Smooth muscle cell (in vitro differentiated cells): ENCODE measurements around a stretch of chr1.

DNA sequence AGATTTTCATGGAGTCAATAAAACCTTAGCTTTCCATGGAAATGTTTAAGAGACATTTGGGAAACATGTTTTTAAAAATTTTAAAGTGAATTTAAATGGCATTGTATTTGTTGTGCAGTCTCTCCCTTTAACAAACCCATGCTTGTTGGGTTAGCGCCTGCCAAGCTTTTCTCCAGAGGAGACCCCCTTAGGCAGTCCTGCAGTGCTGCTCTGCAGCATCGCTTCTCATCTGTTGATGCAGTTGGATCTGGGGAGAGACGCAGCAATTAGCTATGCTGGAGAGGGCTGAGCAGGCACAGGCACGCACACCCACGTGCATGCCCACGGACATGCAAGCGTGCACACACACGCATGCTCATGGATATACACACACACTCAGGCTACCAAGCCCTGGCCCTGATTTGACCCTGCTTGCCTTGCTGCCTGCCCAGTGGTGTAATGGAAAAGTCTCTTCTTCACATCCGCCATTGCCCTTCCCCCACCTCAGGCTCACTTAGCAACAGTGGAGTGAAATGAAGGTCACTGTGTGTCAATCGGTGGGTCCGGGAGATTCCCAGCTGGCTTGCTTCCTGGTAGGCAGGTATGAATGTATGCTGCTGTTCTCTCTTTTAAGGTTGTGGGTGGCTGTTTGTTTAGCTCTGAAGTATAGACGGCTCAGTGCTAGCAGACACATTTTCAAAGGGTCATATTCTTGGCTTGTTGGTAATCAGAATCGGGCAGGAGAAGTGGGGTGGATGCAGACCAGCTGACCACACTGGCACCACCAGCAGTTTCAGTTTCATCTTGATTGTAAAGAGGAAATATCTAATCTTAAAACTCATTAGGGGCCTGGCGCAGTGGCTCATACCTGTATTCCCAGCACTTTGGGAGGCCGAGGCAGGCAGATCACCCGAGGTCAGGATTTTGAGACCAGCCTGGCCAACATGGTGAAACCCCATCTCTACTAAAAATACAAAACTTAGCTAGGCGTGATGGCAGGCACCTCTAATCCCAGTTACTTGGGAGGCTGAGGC lies 9.6 kb downstream of the ATP1B1 start:
- RAMPAGE, long total RNA, result no peak

- RAMPAGE, long total RNA, result no peak
These were observed 41.9 kb downstream of the ATP1B1 start for GRCh38 chr1:169148349-169148923.

- RAMPAGE, long total RNA, result no peak
These were observed 5.8 kb downstream of the CCDC181 start for GRCh38 chr1:169421293-169422062.

DNA sequence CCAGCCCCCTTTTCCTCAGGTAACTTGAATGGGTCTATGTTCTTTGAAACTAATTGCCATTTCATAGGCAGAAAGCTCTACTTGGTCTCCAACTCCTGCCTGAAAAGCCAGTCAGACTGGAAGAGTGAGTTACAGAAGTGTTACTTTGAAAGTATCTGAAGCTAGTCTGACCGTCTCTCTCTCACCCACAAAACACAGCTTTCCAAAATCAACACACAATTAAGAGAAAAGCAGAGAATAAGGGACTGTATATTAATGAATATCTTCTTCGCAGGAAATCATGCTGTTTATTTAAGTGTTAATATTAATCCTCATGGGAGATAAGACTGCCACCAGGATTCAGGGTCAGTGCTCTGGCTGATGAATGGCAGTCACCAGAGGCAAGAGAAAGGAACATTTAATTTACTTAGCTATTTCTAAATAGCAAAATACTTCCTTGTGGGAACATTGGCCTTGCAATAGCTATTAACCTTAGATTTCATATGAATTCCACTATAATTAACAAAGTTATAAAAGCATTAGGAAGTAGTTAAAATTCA lies 2.2 kb downstream of the SCYL3 start:
- RAMPAGE, long total RNA, result no peak

- RAMPAGE, long total RNA, result no peak
These were observed 6.2 kb downstream of the GORAB start for GRCh38 chr1:170538019-170538731.

DNA sequence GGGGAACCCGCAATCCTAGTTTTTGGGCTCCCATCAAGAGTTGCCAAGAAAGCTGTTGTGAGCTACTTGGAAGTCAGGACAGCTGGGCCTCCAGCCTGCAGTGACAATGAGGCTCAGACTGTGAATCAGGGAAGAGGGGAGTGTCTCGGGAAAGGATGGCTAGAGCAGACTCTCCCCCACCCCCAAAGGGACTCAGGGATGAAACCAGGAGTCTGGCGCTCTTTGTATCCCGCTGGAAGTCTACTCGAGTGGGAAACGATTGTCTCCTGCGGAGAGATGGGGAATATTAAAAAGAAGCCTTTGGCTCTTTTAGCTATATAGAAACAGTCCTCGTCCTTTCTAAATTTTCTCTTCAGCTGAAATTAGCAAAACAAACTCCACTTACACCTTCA lies 3.5 kb downstream of the PRRX1 start:
- RAMPAGE, long total RNA, result no peak

DNA sequence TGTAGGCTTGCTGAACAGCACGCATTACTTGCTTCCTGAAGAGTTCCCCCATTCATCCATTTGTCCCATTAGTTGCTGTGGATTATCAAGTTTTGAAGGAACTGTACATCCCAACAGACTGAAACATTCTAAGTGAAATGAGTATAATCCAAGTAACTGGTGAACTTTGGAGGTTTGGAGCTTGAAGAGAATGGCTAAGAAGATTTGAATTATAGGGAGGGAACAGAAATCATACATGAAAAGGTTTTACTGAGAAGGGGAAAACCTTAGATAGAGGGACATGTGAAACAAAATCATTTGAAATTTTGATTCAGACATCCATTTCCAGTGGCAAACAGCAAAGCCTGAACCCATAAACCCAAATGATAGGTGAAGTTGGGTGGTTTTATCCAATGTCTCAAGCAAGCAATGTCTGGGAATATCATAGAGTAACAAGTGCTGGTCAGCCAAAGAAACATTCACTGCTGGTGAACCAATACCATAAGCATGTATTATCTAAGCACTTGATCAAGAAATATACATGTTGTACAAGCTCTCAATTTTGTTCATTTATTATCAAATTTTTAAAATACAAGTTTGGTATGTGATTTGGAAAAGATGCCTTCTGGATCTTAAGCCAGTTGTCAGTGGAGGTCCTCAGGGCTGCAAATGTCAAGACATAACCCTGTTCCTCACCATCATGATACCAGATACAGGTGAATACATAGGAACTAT lies 74.7 kb downstream of the PRRX1 start:
- RAMPAGE, long total RNA, result no peak

DNA sequence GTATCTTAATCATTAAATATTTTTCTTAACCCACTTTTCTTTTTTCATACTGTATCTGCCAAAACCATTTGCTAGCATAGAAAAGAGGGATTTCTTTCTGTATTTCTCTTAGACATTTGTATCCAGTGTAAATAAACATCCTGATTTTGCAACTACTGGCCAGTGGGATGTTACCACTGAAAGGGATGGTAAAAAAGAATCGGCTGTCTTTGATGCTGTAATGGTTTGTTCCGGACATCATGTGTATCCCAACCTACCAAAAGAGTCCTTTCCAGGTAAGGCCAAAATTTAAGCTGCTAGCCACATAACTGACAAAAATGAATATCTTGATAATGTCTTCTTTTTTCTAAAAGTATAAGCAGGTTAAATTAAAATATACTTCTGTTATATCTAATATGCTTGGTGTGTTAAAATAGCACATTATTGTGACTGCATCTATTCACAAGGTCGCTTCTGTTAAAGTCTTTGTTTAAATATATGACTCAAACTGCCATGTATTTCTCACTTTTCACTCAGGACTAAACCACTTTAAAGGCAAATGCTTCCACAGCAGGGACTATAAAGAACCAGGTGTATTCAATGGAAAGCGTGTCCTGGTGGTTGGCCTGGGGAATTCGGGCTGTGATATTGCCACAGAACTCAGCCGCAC lies 17.0 kb downstream of the FMO3 start:
- RAMPAGE, long total RNA, result no peak

- RAMPAGE, long total RNA, result no peak
These were observed 24.1 kb upstream of the FMO2 start for GRCh38 chr1:171160929-171161379.

- RAMPAGE, long total RNA, result no peak
These were observed 25.1 kb downstream of the FMO2 start for GRCh38 chr1:171210144-171210725.

GRCh38 chr1:171219332-171220534 lies 28.6 kb upstream of the FMO1 start:
- RAMPAGE, long total RNA, result no peak

DNA sequence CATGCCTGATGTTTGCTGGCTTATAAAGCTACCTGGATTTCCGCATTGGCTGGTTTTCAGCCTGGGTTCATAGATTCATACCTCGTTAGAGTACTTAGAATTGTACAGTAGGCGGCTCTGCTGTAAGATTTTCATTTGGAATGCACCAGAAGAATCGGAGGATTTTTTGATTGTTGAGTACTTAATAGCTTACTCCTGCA lies 1.2 kb downstream of the PRRC2C start:
- RAMPAGE, long total RNA, result no peak

GRCh38 chr1:171532196-171532994 lies 47.1 kb downstream of the PRRC2C start:
- RAMPAGE, long total RNA, result no peak

- RAMPAGE, long total RNA, result no peak
These were observed 7.4 kb downstream of the MYOC start for GRCh38 chr1:171644886-171645663.

DNA sequence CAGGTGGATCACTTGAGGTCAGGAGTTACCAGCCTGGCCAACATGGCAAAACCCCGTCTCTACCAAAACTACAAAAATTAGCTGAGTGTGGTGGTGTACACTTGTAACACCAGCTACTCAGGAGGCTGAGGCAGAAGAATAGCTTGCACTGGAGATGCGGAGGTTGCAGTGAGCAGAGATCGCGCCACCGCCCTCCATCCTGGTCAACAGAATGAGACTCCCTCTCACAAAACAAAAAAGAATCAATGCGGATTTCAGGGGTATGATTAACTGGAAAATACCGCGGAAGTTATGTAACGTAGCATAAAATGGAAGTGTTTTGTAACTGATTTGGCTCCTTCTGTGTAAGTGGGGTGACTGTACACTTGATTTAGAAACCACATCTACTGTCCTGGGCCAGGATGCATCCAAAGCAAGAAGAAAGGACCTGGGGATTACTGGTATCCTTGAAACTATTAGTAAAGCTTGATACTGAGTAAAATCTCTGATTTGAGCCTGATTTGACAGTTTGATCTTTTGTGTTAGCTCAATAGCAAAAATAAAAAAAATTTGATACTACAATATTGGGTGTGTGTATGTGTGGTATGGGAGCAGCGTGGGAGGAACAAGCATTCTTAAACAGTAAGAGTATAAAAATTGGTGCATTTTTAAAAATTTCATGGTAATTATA lies 3.1 kb upstream of the VAMP4 start:
- RAMPAGE, long total RNA, result no peak

DNA sequence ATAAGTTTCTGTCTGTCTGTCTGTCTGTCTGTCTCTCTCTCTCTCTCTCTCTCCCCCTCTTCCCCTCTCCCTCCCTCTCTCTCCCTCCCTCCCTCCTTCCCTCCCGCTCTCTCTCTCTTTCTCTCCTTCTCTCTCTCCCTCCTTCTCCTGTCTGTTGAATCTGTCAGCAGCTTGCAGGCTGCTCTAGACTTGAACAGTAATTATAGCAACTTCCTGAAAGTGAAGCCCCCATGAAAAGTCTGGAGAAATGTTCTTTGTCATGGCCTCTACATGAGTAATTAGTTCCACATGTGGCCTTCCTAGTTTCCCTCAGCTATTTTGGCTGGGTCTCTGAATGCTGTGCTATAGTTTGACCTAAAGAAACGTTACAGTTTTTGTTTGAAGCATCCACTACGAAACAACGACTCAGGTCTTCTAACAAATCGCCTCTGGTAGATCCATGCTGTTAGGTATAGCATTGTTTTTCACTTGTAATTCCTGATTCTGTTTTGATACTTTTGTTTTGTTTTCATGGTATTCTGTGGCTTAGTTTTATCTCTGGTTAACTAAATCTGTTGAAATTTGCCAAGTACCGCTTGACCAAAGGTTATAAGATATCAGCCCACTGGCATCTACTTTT lies 275.1 kb upstream of the C1orf105 start:
- RAMPAGE, long total RNA, result no peak

GRCh38 chr1:172420844-172421043 lies 259 bp downstream of the C1orf105 start:
- RAMPAGE, long total RNA, result no peak

GRCh38 chr1:172515843-172516312 lies 17.1 kb upstream of the SUCO start:
- RAMPAGE, long total RNA, result no peak

DNA sequence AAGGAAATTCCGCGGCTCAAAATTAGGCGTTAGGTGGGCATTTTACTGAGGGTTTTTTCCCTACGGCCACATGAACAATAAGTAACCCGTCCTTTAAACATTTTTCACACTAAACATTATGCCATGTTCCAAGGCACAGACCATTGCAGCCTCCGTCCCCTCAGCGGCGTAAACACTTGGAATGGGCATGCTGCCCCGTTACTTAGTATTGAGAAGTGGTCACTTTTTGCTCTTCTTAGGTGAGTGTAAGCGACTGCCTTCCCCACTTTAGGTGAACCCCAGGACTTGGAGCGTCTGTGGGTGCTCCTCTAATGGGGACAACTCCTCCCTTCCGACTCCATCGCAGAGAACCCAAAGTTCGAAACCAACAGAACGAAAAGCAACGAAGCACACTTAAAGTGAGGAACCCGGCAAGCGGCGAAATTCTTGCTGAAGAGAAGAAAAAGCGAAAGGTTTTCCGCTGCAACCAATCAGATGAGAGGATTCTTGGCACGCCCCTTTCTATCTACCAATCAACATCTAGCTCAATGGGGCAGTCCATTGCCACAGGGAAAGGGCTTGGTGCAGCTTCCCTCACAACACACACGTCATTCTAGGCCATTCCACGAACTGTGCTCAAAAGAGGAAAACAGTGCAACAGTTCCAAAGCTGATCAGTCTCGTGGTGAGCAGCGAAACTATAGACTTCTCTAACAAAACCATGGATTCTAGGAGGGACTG lies 792 bp upstream of the SUCO start:
- RAMPAGE, long total RNA, result no peak

- RAMPAGE, long total RNA, result no peak
These were observed 1.3 kb upstream of the PRDX6 start for GRCh38 chr1:173475667-173476317.